Measurements from ENCODE around the genes NDUFB11, SSX3, SLC38A5, TBC1D25 and OTUD5.

- RRBS: no CpG with 5 or more reads among the region's 5 CpGs
Observed at GRCh38 chrX:45758974-45759584, 558.4 kb upstream of the DIPK2B start.

DNA sequence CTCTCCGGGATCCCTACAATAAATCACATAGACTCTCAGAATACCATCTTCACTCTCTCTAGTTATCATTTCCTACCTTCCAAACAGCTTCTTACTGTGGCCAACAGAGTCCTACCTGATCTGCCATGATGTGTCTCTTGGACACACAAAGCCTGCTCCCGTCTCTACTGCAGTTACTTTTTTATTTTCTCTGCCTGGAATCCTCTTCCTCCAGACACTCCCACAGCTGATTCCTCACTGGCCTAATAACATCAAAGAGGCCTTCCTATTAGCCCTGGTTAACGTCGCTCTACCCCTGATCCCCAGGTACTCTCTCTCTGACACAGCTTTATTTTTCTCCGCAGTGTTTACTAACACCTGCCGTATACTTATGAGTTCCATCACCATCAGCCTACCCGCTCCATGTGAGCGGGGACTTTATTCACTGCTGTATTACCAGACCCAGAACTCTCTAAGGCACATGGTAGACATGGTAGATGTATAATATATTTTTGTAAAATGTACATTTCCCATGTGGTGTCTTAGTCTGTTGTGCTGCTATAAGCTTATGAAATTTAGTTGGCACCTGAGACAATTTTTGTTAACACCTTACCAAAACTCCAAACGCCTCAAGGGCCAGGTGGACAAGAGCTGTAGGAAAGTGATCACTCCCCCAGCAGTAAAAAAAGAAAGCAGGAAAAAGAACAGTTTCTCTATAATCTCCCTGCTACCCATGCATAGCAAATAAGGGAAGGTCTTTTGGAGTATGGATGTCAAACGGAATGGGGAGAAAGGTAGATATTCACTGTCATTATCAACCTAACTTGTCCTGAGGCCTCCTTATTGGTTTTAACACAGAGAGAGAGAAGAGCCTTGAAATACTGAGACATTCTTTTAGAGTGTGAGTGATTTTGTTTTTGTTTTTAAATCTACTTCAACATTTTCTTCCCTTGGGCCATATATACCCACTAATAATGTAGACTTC lies 559.9 kb upstream of the DIPK2B start:
- RRBS: no CpG with 5 or more reads among the region's 10 CpGs

- RRBS: no CpG with 5 or more reads among the region's 7 CpGs
Observed at GRCh38 chrX:45774738-45775548, 574.3 kb upstream of the DIPK2B start.

DNA sequence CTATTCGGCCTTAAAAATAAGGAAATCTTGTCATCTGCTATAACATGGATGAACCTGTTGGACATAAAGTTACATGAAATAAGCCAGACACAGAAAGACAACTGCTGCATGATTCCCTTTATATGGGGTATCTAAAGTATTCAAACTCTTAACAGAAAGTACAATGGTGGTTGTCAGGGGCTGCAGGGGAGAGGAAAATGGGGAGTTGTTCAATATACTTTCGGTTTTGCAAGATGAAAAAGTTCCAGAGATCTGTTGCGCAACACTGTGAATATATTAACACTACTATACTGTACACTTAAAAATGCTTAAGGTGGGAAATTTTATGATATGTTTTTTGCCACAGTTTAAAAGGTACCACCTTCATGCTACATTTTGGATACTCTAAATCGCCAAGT lies 606.9 kb upstream of the DIPK2B start:
- RRBS: no CpG with 5 or more reads among the region's 4 CpGs

DNA sequence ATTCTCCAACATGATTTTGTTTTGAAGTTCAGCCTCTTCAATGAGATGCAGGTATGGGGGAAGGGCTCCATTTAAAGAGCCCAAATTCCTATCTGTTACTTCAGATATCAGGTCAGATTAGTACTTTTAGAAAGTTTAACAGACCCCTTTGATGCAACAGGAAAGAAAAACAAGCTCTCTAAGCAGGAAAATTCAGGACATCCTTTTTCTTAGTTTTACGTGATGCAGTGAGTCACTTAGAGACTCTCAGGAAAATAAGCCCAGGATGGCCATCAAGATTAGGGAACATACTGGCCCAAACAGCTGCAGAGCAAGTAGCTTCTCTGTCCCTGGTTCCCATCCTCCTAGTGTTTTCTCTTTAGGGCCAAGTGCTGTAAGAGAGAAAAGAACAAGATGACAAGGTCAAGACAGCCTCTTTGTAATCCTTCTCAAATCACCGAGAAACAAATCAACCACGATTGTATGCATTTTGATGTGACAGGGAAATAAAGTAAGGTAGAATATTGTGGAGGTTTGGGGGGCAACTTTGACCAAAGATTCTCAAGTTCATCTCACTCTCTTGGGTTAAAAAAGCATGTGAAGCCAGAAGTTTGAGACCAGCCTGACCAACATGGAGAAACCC lies 120.9 kb upstream of the KRBOX4 start:
- RRBS: no CpG with 5 or more reads among the region's 3 CpGs

GRCh38 chrX:47144578-47144958 lies at the start of gene NDUFB11:
NDUFB11 (minus strand) TSS chrX:47144702.
- RRBS: no CpG with 5 or more reads among the region's 30 CpGs

- RRBS: no CpG with 5 or more reads among the region's 7 CpGs
Observed at GRCh38 chrX:47203465-47203753, 9.8 kb downstream of the UBA1 start.

DNA sequence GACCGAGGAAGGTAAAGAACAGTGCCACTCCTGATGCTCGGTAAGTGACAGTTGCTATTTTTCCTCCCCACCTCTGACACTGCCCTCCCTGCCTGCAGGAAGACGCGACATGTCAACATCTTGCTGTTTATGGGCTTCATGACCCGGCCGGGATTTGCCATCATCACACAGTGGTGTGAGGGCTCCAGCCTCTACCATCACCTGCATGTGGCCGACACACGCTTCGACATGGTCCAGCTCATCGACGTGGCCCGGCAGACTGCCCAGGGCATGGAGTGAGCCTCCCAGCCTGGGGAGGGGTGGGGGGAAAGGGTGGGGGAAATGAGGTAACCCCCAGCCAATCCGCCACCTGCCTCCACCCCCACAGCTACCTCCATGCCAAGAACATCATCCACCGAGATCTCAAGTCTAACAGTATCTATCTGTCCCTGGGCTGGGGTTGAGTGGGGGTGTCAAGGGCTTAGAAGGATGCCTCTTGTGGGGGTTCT lies 7.7 kb downstream of the ARAF start:
- RRBS: 56% methylated on average over 1 of the region's 14 CpGs

GRCh38 chrX:47662102-47662634 lies 3.2 kb upstream of the UXT start:
- RRBS: no CpG with 5 or more reads among the region's 1 CpG

GRCh38 chrX:48356405-48356797 lies at the start of gene SSX3:
SSX3 (minus strand) TSS chrX:48356703.
- RRBS: no CpG with 5 or more reads among the region's 9 CpGs

- RRBS: no CpG with 5 or more reads among the region's 13 CpGs
Observed at GRCh38 chrX:48469900-48470613, at the start of gene SLC38A5. SLC38A5 (minus strand) TSS chrX:48470260.

GRCh38 chrX:48477078-48477497 lies 1.1 kb downstream of the FTSJ1 start:
- RRBS: no CpG with 5 or more reads among the region's 3 CpGs

- RRBS: 35% methylated on average over 14 of the region's 72 CpGs
Observed at GRCh38 chrX:48539218-48540187, at the start of gene TBC1D25. TBC1D25 (plus strand) TSS chrX:48539714.

DNA sequence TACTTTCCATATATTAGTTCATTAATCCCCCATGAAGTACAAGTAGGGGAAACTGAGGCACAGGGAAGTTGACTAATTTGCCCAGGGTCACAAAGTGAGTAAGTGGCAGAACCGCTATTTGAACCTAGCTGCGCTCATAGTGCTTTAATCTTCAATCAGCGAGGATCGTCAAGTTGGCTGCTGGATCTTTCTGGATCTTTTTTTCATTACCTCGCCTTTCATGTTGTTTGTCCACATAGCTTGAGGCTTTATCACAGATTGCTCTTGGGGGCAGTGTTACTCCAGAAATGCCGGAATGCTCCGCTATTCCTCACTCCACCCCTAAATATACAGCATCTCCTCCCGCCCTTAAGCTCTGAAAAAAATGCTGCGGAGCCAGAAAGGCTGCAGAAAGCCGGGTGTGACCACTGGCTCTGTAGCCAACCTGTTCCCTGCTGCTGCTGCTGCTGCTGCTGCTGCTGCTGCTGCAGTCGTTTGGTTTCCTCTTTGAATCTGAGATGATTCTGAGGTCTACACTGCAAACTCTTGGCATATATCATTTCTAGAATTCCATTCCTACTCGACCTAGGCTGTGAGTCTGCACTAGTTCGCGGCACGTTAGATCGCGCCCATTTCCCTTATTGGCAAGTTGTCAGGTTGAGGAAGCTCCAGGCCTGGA lies 34.1 kb downstream of the WDR13 start:
- RRBS: 20% methylated on average over 4 of the region's 17 CpGs

GRCh38 chrX:48711592-48712402 lies 15.3 kb downstream of the SUV39H1 start:
- RRBS: no CpG with 5 or more reads among the region's 10 CpGs

DNA sequence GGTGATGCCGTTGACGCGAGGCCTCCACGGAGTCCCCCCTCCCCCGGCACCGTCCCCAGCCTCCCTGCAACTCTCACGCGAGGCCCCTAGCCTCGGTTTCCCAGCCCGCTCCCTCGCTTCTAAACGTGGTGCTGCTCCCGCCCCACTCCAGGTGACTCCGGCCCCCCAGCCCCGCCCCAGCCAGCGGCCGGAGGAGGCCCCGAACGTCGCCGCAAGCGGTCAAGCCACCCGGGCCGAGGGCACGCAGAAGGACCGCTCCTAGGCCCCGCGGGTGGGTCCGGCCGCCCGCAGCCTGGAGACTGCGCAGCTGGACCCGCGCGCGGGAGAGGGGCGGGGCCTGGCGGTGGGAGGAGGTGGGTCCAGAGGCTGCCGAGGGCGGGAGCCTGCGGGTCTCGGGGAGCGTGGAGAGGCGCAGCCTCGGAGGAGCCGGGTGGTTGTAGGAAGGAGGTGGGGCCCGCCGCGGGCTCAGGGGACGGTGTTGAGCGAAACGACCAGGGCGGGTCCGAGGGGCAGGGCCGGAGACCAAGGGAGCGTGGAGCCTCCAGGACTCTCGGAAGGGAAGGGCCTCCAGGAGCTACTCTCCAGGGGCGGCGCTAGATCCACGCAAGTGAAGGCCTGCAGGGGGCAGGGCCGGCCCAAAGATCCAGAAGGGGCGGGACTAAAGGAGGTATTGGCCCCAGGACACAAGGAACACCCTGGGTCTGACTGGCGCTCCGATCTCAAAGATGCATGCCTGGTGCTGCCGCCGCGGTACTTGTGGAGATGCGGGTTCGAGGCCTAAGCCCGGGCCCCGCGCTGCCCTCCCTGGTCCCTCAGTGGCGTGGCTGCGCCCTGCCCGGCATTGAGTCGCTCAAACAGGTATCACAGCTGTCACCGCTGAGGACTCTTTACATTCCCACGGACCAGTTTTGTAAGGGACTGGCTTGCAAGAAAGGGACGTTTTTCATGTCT lies 6.1 kb downstream of the TIMM17B start:
- RRBS: 25% methylated on average over 37 of the region's 79 CpGs

GRCh38 chrX:48913019-48913770 lies 1.7 kb upstream of the SLC35A2 start:
- RRBS: 60% methylated on average over 1 of the region's 5 CpGs

DNA sequence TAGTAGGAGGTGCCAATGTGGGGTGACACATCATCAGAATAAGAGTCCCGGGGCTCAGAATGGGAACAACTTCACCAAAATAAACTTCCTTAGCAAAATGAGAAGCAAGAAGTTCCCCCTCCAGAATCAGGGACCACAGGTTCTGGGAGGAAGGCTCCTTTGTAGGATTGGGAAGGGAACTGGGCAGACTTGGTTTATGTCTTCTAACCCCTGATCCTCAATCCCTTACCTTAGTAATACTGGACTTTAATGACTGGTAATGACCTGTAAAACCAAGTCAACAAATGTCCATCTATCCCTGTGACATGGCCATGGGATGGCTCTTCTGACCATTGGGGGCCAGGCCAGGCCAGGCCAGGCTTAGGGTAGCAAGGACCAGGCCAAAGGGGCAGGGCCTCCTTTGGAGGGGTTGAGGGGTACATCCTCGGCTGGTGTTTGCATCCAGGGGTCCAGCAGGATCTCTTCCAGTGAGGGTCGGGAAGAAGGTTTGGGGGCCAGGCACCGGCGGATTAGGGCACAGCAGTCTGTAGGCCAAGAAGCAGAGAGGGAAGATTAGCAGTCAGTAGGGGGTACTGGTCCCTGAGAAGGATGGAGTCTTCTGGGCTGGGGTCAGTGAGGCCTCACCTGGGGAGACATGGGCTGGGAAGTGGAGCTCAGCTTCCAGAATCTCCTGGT lies 2.5 kb upstream of the SLC35A2 start:
- RRBS: no CpG with 5 or more reads among the region's 5 CpGs

DNA sequence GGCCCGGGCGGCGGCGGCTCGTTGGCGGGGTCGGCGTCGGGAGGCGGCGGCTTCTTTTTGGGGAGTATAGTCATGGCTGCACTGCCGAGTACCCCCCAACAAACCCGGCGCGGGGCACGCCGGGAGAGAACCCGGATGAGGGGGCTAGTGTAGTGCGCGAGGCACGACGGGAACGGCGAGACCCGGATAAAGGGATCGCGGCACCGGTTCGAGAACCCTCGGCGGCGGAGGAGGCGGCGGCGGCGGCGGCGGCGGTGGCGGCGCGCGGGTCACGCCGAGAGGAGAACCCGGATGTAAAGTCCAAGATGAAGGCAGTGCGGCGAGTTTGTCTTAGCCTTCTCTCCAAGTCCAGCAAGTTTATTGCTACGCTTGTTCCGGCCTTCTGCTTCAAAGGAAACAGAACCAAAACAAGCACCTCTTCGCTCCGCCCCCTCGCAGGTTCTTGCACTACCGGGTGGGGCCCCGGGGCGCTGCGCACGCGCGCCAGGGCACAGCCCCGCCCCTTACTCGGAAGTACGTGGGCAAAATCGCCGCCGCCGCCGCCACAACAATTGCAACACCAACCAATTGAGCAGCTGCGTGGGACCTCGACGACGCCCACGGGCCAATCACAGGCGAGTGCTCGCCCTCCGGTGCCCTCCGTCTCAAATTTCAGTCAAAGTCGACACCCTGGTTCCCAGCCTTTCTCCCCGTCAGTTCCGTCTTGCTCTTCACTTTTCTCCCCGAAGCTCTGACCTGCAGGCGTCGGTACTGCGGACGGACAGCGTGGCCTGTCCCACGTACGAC lies at the start of gene OTUD5:
Gene OTUD5, minus strand, starts transcription at position 111 of the 786 bp plus-strand sequence.
- RRBS: 35% methylated on average over 41 of the region's 88 CpGs

- RRBS: no CpG with 5 or more reads among the region's 2 CpGs
Observed at GRCh38 chrX:48960269-48960920, 3.0 kb upstream of the OTUD5 start.

Data from OVCAR3 (cell line).